Amniotic epithelial cell (primary cell): ENCODE measurements around the genes PRMT6 and NBPF6.

GRCh38 chr1:107056375-107056899 lies at the start of gene PRMT6:
Gene PRMT6, plus strand, starts transcription at chr1:107056674.
- RRBS = no CpG with 5 or more reads among the region's 44 CpGs

GRCh38 chr1:107687795-107688959 lies 276.8 kb downstream of the VAV3 start:
- RRBS = no CpG with 5 or more reads among the region's 12 CpGs

DNA sequence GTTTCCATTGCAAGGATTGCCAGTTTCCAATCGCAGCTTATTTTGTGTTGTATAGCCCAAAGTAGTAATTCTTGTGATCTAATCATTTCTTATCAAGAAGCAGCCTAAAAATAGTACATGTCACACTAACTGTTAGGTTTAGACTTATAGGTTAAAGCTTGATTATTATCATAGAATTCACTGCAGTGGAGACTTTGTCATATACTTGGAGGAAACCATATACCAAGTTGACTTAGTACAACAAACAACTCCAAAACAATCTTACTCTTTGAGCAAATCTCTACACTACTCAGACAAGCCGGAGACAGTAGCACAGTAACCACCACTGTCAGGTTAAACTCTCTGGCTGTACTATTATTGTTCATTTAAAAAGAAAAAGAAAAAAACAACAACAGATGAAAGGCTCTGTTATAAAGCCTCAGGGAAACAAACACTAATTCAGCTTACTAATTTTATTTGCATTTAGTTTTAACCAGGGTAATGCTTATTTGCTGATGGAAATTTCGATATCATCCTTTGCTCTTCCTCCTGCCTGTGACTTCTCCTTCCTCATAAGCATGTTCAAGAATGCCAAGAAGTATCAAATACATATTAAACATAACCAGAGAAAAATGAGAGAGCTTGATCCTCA lies 226.3 kb downstream of the VAV3 start:
- RRBS = no CpG with 5 or more reads among the region's 3 CpGs

DNA sequence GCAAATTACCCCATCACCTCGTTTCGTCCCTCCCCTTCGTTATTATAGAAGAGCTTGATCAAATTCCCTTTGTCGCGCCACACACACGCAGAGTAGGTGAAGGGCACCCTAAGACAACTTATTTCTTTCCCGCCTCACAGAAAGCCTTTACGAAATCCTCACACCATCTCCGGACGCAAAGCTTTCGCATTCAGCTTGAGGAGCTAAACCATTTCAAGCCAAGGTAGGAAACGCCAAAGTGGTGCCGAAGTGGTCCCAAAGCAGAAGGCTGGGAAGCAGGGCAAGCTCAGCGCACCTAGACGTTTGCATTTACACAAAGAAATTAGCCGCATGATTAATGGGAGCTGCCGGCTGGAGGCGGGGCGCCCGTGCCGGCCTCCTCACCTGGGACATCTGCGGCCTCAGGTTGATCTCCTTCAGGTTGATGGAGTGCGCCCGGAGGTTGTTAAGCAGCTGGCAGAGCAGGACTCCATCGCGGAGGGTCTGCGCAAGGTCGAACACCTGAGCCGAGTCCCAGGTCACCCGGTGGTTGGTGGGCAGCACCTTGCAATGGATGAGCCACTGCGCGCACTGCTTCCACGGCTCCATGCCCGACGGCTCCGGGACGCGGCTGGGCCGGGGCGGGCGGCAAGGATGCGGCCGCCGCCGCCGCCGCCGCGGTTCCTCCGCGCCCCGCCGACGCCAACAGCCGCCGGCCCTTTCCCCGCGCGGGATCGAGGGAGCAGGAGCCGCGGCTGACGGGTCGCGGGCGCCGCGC lies 520 bp downstream of the VAV3 start:
- RRBS = 3% methylated on average over 37 of the region's 68 CpGs

- RRBS = no CpG with 5 or more reads among the region's 9 CpGs
These were observed 86.2 kb upstream of the VAV3 start for GRCh38 chr1:108050911-108051817.

GRCh38 chr1:108450099-108450475 lies at the start of gene NBPF6:
Gene NBPF6, plus strand, starts transcription at chr1:108450343.
- RRBS = no CpG with 5 or more reads among the region's 6 CpGs

DNA sequence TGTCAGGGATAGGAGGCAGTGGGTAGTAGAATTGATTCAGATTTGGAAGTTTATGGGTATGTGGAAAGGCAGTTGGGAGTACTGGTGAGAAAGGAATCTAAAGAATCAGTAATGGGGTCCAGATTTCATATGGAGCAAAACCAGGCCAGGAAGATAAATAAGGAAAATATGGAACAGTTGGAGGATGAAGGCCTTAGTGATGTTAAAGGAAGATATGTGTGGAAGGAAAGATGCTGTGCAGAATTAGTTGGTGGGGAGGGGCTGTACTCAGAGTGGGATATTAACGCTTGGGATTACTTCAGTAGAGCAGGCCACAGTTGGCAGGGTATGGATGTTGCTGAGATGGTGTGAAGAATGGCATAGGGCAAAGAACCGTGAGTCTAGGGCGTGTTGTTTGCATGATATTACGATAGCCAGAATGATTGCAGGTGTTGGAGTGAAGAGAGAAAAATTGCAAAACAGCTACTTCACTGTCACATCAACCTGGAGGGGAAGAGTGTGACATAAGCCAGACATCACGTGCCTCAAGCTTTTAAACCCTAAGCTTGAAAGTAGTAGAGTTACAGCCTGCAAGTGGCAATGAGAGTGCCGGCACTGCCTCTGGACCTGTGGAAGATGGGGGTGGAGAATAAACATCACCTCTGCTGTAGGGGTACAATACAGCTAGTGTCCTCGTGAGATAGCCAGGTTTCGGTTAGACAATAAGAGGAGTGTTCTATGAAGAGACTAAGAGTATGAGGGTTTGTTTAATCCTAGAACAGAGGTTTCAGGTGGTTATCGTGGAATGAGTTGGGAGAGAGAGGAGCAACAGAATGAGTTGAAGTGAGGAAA lies 11.0 kb downstream of the EEIG2 start:
- RRBS = no CpG with 5 or more reads among the region's 9 CpGs

GRCh38 chr1:108621913-108622519 lies 38.9 kb downstream of the HENMT1 start:
- RRBS = no CpG with 5 or more reads among the region's 11 CpGs

- RRBS = no CpG with 5 or more reads among the region's 2 CpGs
These were observed 36.9 kb downstream of the HENMT1 start for GRCh38 chr1:108624035-108624414.

GRCh38 chr1:108703693-108704541 lies 8.8 kb upstream of the FNDC7 start:
- RRBS = no CpG with 5 or more reads among the region's 7 CpGs

GRCh38 chr1:108953897-108954272 lies 9.4 kb downstream of the CLCC1 start:
- RRBS = no CpG with 5 or more reads among the region's 9 CpGs

DNA sequence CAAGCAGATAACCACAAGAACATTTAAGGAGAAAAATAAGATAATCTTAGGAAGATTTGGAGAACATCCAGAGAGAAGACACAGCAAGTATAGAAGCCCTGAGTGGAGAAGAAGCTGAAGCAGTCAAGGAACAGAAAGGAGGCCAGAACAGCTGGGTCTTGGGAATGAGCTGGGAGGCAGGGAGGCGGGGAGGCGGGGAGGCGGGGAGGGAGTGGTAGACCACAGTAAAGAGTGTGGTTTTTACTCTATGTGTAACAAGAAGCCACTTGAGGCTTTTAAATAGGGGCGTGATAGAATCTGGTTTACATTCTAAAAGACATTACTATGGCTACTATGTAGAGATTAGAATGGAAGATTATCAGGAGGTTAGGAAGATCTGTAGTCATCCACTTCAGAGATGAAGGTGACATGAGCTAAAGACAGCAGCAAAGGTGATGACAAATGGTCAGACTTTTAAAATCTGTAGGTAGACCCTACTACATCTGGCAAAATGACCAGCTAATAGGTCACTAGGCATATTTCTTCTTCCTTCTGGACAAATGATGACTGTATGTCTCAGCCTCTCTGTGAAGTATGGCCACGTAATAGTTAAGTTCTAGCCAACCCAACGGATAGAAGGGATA lies 6.5 kb downstream of the CLCC1 start:
- RRBS = no CpG with 5 or more reads among the region's 6 CpGs

GRCh38 chr1:109186720-109187259 lies 26.9 kb upstream of the SARS1 start:
- RRBS = no CpG with 5 or more reads among the region's 10 CpGs

DNA sequence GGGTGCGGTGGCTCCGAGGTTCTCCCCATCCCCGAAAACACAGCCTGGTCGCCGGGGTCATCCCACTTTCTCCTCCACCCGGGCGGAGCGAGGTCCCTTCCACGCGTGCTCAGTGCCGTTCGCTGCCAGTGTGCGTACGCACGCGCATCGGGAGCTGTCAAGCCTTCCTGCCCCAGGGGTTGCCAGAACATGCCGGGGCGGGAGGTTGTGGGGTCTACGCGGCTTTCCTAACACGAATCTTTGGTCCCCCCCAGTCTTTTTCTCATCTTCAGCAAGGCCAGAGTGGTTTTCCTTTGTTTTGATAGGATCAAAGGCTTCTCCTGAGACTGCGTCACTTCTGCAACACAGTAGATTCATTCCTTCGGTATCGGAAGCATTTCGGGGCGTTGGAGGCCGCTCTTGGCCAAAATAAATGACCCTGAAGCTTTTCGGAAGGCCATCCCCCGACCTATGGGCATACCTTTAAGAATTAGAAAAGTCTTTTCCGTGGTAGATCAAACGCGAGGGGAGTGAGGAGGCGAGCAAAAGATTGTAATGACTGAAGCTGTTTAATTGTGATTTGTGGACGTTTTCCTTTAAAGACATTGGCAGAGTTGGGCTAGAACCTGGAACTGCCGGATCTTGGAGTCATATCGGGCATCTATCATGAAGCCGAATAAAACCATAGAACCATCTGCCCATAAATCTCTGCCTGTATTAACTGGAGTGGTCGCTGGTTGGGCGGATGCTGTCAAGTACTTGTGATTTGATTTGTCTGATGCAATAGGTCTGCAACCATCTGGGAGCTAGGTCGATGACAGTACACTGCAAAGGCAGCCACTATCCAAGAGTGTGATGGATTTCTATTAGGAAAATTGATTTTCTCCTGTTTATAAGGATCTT lies 765 bp downstream of the SARS1 start:
- RRBS = no CpG with 5 or more reads among the region's 41 CpGs

DNA sequence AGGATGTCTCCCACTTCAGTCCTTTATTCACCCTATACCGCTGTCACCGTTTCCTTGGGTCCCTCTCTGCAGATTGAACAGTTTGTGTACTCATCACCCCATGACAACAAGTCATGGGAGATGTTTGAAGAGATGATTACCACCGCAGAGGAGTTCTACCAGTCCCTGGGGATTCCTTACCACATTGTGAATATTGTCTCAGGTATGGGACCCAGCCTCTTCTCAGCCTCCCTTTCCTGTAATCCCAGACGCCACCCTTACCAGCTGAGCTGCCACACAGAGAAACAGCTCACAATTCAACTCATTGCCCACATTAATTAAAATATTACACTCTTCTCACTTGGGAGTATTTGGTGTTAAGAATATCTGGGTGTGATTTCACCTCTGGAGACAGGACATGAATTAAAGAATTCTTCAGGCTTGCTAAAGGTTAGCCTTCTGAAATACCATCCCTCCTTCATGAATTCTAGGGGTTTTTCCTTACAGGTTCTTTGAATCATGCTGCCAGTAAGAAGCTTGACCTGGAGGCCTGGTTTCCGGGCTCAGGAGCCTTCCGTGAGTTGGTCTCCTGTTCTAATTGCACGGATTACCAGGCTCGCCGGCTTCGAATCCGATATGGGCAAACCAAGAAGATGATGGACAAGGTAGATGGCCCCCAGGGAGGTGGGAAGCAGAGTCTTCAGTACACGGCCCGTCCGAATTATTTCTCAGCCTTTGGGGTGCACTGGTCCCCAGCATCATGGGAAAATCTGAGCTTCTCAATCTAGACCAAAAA lies 13.2 kb upstream of the CELSR2 start:
- RRBS = 93% methylated on average over 5 of the region's 14 CpGs

GRCh38 chr1:109263626-109264042 lies 14.3 kb downstream of the CELSR2 start:
- RRBS = no CpG with 5 or more reads among the region's 14 CpGs

GRCh38 chr1:109273072-109273574 lies 9.8 kb downstream of the PSRC1 start:
- RRBS = no CpG with 5 or more reads among the region's 14 CpGs

GRCh38 chr1:109275478-109276050 lies 7.4 kb downstream of the PSRC1 start:
- RRBS = no CpG with 5 or more reads among the region's 12 CpGs

DNA sequence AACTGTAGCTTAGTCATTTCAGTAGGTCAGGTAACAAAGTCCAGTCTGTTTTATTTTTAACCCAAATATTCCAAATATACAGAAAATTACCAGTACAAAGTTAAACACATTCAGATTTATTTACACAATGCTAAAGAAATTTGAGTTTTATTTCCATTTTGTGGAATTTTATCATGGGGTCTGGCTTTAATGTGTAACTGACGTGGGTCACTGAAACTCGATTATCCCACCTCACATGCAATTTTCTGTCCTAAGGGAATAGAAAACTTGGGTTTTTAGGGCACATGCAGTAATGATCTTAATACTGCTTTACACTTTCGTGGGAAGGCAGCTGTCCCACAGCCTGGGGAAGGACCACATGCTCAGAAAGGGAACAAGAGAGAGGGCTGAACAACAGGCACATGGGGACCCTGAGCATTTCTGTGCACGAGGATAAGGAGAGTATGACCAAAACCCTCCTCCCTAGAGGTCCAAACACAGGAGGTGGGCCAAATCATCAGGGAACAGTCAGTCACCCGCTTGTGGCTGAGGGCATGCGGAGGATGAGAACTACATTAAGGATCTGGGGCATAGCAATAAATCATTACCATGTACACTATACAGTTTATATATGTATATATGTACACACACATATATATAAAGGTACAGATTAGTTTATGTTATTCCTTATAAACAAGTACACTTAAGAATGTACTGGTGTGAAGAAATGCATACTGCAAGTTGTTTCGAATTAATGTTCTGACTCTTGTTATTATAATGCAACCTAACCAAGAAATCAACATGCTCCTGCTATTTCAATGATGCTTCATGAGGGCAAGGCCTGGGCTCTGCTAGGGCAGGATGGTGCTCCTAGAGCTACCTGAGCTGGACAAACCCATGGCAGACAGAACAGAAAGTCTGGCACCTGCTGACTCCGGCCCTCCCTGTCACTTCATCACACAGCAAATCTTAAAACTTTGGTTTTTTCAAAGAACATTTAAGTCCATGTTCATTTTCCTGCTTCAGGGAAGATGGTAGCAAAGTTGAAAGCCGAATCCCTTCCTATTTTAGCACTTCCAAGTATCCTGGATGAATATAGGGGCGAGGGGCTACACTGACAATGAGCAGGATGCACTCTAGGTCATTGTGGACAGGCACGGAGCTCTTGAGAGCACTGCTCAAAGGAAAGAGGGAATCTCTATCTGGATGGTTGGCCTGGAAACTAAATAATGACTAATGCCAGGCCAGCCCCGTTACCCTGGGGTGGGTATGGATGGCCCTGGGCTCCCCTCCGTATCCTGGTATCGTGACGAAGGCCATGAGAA lies 3.2 kb upstream of the MYBPHL start:
- RRBS = no CpG with 5 or more reads among the region's 15 CpGs